ENCODE results near the genes TACC2, PSTK and CPXM2.

GRCh38 chr10:121988709-121989412, at the start of gene TACC2:
Gene TACC2, plus strand, starts transcription at chr10:121989163.
- PRO-cap: no peak
- RAMPAGE, long total RNA: no peak

- PRO-cap: no peak
- RAMPAGE, long total RNA: no peak
Observed at GRCh38 chr10:122020160-122020789, 31.3 kb downstream of the TACC2 start.

GRCh38 chr10:122120868-122121495, 132.0 kb downstream of the TACC2 start:
- PRO-cap: no peak
- RAMPAGE, long total RNA: no peak

DNA sequence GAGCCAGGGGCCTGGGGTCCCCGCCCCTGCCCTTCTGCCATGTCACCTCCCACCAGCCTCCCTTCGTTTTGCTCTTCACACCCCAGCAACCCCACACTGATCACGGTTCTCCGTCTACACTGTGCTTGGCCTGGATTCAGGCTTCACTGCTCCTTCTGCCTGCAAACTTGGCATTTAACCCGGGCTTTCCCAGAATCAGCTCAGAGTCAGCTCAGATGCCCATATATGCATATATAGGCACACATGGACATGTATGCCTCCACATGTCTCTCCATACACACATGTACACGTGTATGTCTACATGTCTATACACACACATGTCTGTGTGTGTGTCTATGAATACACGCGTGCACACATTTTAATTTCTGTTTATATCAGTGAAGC, 137.9 kb upstream of the BTBD16 start:
- PRO-cap: no peak
- RAMPAGE, long total RNA: no peak

DNA sequence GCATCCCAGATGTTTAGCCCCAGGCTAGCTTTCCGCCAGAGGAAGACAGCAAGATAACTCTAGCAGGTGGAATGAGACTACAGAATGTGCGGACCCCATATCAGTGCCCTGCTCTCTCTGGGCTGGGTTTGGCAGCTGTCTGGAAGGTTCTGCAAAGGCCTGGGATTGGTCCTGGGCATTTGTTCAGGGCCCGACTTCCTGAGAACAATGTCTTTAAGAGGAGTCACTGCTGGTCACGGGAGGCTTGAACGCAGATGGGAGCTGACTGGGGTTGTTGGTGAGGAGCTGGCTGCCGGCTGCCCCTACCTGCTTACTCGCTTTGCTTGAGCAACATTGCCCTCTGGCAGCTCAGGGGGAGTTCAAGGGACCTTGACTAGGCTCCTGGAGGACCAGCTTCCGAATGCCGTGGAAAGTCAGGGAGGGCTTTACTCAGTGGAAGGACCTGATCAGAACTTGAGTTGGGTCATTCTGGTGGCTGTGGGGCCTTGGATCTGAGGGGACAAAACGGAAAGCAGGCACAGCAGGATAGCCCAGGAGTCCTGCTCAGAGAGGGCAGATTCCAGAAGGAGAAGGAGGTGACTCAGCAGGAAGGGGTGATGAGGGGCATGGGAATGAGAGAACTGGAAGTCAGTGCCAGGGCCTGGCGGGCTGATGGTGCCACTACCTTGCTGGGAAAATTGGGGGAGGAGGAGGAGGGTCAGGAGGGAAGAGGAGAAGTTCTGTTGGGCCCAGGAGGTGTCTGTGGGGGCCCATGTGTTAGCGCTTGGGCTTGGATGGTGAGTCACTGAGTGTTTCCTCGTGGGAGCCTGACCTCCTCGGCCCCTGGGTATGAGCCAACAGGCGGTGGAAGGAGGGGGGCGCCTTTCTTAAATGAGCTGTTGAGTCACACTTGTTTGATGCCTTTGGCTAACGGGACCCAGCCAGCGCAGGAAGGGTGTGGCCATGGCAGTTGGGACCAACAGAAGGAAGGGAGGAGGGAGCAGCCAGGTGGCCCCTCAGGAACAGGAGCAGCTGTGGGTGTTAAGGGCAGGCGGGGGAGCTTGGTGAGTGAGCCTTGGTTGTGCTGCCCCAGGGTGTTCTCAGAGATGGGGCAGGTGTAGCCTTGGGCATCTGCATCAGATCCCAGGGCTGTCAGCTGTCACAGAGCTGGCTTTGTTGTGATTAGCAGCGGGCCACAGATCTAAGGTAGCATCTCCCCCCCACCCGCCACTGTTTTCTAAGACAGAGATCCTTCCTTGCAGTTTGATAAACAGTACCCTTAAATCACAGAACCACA, 130.2 kb upstream of the BTBD16 start:
- PRO-cap: unidirectional peak, plus-strand start at position 210 of the sequence; unidirectional peak, plus-strand start at position 264 of the sequence; bidirectional peak, plus-strand start at position 961 of the sequence, minus-strand start at position 741 of the sequence
- RAMPAGE, long total RNA: no peak

DNA sequence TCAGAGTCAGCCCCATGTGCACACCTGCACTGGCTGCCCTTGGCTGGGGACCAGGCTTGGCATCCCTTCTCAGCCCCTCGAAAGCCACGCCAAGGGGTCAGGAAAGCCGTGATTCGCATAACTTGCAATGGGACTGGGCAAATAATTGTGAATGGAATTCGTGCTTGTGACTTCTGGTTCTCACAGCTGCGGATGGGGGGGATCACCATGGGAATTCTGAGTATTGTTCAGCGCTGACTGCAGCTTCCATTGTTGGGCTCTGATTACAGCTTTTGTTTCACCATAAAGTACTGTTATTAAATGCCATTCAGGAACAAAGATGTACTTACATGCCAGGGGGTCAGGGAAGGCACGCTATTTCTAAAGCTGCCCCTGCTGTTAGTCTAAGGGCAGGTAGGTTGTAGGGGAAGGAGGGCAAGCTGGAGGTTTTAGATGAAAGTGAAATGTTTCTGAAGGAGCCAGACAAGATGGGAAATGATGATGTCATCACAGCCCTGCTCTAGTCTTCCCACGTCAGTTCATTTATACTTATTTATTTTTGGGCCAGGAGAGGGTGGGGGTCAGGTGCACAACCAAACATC, 5.8 kb upstream of the PLEKHA1 start:
- PRO-cap: no peak
- RAMPAGE, long total RNA: no peak

- PRO-cap: no peak
- RAMPAGE, long total RNA: no peak
Observed at GRCh38 chr10:122402016-122403138, 27.9 kb downstream of the PLEKHA1 start.

GRCh38 chr10:122463738-122464530, 2.6 kb downstream of the HTRA1 start:
- PRO-cap: no peak
- RAMPAGE, long total RNA: no peak

DNA sequence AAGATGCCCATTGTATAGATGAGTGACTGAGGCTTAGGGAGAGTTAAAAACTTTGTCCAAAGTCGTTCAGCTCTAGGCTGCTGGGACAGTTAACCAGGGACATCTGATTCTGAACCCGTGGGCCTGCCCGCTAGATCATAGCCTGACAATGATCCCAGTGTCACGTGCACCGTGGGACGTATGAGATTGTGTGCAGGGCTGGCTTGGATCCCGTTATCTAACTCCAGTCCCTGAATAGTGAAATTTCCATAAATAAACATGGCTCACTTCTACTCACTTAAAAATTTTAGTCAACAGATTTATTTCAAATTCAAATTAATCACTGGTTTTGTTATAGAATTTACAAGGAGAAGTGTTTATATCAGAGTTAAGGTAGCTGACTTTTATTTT, 2.2 kb downstream of the SPADH start:
- PRO-cap: no peak
- RAMPAGE, long total RNA: no peak

GRCh38 chr10:122979942-122981170, at the start of gene PSTK:
Gene PSTK, plus strand, starts transcription at chr10:122980401.
- PRO-cap: bidirectional peak, plus-strand start at chr10:122980422, minus-strand start at chr10:122980310; bidirectional peak, plus-strand start at chr10:122980773, minus-strand start at chr10:122980644
- RAMPAGE, long total RNA: start-site peak on the plus strand at chr10:122980398-122980423, 49 and 21 reads in 2 replicates

DNA sequence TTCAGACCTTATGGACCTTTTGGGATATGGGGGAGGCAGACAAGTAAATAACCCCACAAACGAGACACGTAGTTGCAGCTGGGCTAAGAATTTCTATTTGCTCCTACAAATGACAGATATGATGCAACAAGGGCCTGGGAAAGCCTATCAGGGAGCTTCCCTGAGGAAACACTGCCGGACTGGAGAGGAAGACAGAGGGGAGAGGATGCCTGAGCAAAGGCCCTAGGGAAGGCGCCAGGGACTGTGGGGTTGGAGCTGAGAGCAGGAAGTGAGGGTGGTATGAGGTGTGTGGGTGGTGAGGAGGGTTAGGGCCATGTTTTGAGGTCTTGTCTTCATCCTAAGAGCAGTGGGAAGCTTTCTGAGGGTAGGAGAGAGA, 44.3 kb downstream of the BUB3 start:
- PRO-cap: no peak
- RAMPAGE, long total RNA: no peak

- PRO-cap: no peak
- RAMPAGE, long total RNA: no peak
Observed at GRCh38 chr10:123808955-123809326, 82.7 kb downstream of the CPXM2 start.

DNA sequence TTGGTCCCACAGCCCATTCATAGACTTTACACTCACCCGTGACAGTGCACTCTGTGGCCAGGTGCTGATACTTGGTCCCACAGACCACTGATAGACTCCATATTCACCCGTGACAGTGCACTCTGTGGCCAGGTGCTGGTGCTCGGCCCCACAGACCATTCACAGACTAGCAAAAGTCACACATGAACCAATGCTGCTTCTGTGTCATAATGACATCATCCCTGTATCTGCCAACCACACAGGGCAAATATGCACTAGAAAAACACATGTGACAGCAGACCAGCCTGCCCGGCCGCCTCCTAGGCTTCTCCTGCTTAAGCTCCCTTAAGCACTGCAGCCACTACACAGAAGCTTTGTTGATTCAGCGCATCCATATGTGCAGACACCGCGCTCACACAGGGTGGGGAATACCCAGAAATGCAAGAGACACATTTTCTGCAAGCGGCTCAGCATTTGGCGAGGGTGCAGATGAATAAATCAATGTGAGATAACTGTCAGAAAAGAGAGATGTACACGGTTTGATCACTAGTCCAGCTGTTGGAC, 33.6 kb downstream of the CPXM2 start:
- PRO-cap: no peak
- RAMPAGE, long total RNA: no peak

- PRO-cap: no peak
- RAMPAGE, long total RNA: no peak
Observed at GRCh38 chr10:123860334-123860722, 31.3 kb downstream of the CPXM2 start.

DNA sequence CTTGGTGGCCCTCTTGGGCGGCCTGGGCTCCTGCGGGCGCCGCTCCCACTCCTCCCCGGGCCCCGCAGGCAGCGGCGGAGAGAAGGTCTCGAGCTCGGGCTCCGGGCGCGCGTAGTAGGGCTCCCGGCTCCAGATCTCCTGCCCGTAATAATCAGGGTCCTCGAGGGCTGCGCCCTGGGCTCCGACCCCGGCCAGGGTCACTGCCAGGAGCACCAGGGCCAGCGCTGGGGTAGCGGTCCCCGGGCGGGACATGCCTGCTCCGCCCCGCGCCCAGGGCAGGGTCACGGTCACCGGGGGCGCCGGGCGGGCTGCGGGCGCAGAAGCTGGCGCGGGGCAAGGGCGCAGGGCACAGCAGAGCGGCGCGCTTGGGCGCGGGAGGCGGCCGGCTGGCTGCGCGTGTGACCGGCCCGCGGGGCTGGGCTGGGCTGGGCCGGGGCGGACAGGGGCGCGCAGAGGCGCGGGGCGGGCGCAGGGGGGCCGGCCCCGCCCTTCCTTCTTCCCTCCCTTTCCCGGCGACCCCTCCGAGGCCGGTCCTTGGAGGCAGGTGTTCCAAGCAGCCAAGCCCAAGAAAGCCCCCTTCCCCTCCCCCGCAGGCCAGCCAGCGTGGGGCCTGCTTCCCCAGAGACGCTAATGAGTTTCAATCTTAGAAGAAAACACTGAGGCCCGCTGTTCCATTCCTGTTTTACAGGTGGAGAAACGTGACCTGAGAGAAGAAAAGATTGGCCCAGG, at the start of gene CPXM2:
CPXM2 (minus strand) TSS at position 400 of the 729 bp plus-strand sequence.
- PRO-cap: bidirectional peak, plus-strand start at position 360 of the sequence, minus-strand start at position 417 of the sequence
- RAMPAGE, long total RNA: no peak

GRCh38 chr10:124044496-124045324, 48.7 kb downstream of the CHST15 start:
- PRO-cap: no peak
- RAMPAGE, long total RNA: no peak

GRCh38 chr10:124091740-124092159, 1.6 kb downstream of the CHST15 start:
- PRO-cap: no peak
- RAMPAGE, long total RNA: no peak

DNA sequence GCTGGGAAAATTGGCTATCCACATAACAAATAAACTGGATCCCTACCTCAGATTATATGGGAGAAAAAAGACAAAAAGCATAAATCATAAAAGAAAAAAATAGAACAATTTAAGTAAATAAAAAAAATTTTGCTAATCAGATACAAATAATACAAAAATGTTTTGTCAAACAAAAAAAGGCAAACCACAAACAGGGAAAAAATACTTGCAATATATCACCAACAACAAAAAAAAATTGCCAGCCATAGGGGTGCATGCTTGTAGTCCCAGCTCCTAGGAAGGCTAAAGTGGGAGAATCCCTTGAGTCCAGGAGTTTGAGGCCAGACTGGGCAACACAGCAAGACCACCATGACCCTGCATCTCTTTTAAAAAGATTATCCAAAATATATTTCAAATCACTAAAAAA, 43.1 kb upstream of the CHST15 start:
- PRO-cap: no peak
- RAMPAGE, long total RNA: no peak

DNA sequence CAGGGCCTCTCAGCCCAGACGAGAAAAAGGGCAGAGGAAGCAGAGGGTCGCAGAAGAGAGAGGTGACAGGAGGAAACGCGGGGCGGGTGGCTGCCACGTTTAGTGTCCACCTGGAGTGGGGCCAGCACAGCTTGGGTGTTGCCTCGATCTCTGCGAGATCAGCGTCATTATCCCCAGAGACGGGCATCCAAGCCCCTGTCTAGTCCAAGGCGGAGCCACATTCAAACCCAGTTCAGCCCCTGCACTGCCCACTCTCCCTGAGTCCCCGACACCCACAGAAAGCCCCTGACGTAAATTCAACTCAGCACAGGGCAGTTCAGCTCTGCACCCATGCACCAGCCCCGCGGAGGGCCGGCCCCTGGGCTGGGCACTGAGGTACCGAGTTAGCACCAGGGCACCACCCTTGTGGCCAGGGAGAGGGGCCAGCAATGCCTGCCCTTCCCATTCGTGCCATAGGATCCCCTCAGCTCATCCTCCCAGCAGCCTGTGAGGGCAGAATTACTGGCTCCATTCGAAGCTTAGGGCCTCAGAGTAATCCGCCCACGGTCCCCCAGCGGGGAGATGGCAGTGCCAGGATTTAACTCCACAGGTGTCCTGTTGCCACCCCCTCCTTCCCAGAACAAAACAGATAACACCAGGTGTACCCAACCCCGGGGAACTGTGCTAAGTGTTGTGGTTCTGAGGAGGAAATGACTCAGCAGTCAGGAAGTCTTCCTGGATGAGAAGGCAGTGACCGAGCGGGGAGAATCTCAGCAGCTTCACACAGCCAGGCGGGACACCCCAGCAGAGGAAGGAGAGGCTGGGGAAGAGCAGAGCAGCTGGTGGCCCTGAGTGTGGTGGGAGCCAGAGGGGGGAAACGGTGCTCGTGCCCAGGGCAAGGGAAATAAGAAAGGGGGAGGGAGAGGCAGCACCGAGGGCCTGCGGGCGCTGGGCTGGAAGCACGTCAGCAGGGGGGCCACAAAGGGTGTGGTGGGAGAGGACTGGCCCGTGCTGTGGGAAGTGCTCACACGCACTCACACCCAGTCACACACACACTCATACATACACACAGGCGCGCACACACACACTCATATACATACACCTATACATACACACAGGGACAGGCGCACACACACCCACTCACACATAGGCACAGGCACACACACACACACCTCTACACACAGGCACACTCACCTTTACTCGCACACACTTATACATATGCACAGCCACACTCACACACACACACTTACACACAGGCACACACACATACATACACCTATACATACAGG, 59.6 kb upstream of the CHST15 start:
- PRO-cap: unidirectional peak, plus-strand start at position 786 of the sequence
- RAMPAGE, long total RNA: no peak

- PRO-cap: no peak
- RAMPAGE, long total RNA: no peak
Observed at GRCh38 chr10:124354744-124355576, 63.8 kb downstream of the OAT start.